ENCODE data around the genes SLC38A11, SCN3A, GALNT3 and PHOSPHO2.

- PRO-cap: no peak
Measured at GRCh38 chr2:164817423-164818154, 24.0 kb downstream of the COBLL1 start.

GRCh38 chr2:164839736-164840218 is 1.8 kb downstream of the COBLL1 start:
- PRO-cap: no peak

DNA sequence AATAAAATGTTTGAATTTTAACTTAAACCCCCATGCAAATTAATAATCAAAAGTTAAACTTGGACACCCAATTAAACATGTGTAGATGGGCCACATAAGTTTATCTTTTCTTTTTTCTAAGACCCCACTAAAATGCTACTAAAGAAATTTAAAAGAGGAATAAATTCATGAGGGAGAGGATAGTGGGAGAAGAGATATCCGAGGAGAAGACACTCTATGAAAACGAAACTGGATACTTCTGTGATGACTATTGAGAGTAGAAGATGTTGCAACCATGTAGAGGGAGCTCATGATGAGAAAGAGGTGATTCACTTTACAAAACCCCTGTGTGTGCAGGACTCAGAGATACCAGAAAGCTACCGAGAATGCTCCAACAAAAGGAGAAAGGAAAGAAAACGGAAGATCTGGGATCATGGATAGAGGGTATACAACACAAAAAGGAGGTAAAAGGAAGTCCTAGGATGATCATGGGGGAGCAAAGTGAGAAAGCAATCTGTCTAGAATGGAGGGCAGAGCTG is 34.9 kb downstream of the SLC38A11 start:
- PRO-cap: no peak

DNA sequence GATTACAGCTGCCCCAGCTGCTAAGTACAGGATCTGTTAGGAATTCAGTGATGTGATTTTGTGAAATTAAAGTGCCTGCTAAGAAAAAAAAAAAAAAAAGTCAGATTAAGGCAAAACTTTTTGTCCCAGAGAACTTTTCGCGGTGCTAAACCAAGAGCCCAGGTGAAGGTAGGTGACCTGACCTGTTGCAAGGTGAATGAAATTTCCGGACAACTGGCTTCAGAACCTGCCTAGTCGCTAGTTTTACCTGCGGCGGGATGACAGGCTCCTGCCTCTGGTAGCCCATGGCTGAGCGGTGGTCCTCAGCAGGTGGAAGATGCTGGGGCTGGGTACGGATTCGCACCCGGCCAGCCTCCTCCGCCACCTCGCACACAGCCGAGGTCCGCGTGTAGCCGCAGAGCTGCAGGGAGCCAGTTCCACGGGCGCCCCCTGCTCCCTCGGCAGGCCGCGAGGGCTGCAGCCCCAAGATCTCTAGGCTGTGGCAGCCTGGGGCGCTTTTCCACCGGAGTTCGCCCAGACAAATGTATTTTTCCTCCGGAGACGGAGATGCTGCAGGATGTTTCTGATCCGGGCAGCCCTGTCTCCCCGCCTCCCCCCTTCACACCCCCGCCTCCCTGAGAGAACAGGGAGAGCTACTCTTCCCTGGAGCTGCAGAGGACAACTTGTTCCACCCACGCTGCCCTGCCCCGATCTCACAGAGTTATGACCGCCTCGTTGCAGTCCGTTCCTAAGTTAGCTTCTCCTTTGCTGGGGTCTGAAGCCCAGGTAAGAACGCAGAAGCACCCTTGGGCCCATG is at the start of gene SLC38A11:
Gene SLC38A11, minus strand, starts transcription at position 564 of the 796 bp plus-strand sequence.
- PRO-cap: no peak

DNA sequence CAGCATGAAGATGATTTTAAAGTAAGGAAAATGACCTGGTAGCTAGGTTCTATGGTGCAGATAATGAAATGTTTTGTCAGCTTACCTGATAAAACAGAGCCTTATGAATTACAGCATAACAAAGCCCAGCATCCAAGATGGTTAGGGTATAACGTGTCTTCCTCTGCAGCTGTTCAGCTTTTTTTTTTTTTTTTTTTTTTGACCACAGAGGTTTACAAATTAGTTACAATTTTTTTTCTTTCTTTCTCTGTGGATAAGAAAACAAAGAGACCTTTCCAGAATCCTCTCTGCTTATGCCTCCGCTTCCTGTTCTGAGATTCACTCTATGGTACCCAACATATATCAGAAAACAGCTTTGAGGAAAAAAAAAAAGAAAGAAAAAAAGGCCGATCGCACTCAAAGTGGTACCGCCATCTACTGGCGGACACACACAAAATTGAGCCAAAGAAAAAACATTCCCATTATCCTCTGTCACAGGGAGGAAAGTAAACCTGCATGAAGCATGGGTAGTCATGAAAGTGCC is at the start of gene SCN3A:
Gene SCN3A, minus strand, starts transcription at position 313 of the 523 bp plus-strand sequence.
- PRO-cap: no peak

DNA sequence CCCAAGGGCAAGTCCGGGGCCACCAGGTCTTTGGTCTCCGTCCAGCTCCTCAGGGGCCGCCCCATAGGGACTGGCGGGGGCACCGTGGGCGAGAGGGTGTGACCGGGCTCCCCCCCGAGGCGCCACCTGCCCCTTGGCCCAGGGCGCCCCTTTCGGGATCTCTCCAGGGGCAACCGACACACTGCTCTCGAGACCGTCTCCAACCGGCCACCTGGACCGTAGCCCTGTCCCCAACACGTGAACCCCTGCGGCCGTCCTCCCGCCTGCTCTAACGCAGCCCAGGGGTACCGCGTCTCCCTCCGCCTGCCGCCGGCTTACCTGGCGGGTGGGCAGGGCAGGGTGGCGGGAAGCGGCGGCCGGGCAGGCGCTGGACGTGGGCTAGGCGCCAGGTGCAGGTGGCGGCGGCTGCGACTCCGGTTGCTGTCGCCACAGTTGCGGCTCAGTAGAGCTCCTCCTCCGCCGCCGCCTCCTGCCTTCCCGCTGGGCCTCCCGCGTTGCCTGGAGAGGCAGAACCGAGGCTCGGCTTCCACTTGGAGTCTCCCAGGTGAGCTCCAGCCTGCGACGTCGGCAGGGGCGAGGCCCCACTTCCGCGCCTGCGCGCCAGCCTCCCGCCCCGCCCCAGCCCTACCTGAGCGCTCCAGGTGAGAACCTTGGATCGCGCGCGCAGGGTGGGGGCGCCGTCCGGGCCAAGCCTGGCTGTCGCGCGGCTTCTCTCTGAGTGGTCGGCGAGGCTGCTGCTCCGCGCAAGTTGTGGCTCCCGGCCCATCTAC is at the start of gene GALNT3:
Gene GALNT3, minus strand, starts transcription at position 551 of the 770 bp plus-strand sequence.
- PRO-cap: bidirectional peak, plus-strand start at position 666 of the sequence, minus-strand start at position 540 of the sequence

GRCh38 chr2:166149057-166149395 is 21.2 kb upstream of the SCN1A start:
- PRO-cap: no peak

DNA sequence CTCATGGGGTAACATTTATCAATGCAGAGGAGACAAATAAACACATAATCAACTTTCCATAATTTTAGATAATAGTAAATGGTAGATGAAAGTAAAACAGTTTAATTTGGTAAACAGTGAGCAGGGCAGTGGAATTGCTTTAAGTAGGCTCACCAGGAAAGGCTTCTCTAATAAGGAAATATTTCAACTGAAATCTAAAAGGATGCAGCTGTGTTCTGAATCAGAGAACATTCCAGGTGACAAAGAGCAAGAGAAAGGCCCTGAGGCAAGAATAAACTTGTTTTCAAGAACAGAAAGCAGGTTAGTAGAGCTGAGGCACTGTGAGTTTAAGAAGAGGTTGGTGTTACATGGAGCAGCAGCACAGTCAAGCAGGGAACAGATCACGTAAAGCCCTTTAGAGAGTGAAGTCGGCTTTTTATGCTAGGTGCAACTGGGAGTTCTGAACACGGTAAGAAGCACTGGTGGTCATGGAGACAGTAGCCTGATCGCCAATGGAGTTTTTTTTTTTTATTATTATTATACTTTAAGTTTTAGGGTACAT is 57.0 kb upstream of the SCN1A start:
- PRO-cap: no peak

DNA sequence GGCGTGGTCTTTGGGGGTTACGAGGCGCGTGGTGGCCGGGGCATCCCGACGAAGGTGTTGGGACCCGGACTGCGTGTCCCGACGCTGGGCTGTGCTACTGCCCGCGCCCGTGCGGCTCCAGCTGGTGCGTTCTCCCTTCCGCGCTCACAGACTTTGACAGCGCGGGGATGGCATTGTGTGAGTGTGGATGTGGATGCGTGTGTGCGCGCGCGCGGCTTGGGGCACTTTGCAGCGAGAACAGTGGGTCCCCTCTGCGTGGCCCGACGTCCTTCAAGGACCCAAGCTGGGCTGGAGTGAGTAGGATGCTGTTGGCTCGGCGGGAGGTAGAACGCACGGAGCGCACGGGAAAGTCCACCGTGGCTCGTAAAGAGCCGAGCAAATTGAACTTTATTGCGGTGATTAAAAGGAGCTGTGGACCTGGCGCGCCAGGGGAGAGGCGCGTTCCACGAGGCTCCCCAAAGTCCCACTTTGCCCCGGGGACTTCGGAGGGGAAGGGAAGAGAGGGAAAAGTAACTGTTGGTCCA is 640 bp downstream of the B3GALT1 start:
- PRO-cap: no peak

DNA sequence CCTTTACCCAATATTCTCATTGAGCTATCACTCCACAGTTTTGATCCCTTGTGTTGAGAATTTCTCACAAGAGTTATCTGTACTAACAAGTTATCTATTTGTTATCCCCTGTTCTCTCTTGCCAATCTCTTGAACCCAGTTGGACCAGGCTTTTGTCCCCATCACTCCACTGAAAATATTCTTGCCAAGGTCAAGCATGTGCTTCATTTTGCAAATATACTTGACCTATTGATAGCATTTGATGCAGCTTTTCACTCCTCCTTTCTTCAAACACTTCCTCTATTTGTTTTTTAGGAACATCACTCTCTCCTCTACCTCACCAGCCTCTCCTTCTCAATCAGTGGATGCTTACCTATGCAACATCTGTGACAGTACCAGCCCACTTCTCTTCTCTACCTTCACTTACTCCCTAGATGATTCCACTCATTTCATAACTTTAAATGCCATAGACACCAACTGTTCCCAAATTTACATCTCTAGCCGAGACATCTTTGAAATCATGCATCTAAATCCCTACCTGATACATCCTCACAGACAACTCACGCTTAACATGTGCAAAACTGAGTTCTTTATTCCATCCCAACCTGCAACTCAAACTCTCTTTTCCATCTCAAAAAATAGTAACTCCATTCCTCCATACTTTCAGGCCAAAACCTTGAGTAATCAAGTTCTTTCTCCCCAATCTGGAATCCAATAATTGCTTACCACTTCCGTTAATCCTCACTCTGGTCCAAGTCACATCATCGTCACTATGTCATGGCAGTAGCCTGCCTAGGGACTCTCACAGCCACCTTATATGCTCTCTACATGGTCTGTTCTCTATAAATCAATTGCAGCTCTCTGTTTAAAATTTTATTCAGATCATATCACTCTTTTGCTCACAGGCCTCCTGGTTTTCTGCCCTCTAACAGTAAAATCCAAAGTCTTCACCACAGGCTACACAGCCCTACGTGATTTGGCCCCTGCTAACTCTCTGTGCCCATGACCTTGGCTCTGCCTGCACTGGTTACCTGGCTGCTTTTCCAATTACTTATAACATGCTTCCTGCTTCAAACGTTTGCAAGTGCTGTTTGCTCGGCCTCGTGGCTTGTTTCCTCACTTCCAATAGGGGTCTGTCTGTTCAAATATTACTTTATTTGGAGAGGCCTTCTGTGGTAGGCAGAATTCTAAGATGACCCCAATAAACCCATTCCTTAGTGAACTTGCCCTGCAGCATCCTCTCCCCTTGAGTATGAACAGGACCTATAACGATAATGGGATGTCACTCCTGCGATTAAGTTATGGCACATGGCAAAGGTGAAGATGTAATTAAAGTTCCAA is 188.9 kb downstream of the STK39 start:
- PRO-cap: no peak

- PRO-cap: no peak
Measured at GRCh38 chr2:168112340-168113304, 134.8 kb downstream of the STK39 start.

DNA sequence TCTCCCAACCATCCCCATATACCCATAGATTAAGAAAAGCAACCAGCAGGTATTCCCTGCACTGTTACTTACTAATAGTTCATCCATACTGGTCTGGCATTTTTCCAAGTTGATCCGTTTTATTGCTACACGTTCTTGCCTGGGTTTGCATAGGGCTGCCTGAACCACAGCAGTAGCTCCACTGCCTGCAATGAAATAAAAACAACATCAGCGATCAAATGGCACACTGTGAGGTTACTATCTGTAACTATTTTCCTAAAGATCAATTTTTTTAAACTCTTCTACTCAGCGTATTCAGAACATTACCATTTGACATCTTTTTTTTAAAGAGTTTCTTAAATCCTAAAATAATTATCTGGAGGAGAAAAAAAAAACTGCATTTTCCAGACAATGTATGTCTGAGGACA is 65.5 kb downstream of the STK39 start:
- PRO-cap: no peak

GRCh38 chr2:168802903-168803764 is 697 bp downstream of the NOSTRIN start:
- PRO-cap: unidirectional peak, minus-strand start at chr2:168803173

DNA sequence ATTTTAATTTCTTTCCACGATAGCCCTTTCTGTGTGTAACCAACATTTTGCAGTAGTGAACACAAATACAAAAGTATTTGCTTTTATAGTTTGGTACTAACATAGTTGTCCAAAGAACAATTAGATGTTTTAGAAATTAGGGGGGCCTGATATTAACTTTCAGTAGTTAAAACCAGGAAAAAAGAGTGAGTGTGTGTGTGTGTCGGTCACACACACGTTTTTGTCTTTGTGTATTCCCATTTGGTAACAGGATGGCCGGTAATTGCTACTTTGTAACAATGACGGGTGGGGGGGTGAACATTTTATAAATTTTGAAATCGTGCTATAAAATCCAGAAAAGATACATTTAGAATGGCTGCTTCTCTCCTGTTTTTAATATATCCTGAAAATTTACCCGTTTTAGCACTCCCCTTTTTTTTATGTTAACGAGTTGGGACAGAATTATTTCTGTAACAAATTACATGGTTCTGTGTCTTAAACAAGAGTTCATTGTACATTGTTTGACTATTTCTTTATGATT is 1.6 kb downstream of the PPIG start:
- PRO-cap: no peak

- PRO-cap: bidirectional peak, plus-strand start at chr2:169694517, minus-strand start at chr2:169694350; bidirectional peak, plus-strand start at chr2:169694772, minus-strand start at chr2:169694792
Measured at GRCh38 chr2:169694088-169694958, at the start of gene PHOSPHO2. PHOSPHO2 (plus strand) TSS chr2:169694469.

GRCh38 chr2:169711676-169711957 is 17.3 kb downstream of the PHOSPHO2 start:
- PRO-cap: no peak

DNA sequence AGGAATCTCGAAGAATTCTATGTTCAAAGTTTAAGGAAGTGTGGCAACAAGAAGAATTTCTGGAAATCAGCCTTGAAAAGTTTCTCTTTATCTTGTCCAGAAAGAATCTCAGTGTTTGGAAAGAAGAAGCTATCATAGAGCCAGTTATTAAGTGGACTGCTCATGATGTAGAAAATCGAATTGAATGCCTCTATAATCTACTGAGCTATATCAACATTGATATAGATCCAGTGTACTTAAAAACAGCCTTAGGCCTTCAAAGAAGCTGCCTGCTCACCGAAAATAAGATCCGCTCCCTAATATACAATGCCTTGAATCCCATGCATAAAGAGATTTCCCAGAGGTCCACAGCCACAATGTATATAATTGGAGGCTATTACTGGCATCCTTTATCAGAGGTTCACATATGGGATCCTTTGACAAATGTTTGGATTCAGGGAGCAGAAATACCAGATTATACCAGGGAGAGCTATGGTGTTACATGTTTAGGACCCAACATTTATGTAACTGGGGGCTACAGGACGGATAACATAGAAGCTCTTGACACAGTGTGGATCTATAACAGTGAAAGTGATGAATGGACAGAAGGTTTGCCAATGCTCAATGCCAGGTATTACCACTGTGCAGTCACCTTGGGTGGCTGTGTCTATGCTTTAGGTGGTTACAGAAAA is 2.0 kb downstream of the KLHL23 start:
- PRO-cap: no peak

DNA sequence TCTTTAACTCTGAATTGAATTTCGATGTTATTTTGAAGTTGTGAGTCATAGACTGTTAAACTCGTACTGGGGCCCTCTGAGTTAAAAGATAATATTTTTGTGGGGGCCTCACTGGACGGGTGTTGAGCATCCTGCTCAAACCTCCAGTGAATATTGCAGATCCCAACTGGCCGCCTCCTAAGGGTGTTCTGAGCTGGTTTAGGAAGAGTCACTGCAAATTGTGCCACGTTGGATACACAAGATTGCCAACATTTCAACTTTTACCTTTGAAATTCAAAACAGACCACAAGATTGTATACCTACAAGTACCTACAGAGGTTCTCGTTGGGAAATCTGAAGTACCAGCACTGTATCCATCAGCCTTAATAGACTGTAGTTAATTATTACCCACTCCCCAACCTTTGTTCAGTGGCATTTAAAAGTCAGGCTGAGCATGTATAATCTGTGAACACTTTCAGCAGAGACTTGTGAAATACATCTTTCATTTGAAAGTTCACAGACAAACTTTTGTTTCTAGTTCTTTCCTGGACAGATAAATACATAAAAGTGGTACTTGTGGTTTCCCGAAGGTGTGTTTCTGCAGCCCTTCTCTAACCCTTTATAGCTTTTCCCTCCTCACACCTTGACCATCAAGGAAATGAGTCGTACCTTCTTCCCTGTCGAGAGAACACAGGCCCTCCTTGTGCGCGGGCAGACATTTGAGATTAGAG is 27.9 kb downstream of the KLHL23 start:
- PRO-cap: no peak

- PRO-cap: no peak
Measured at GRCh38 chr2:170409017-170409550, 231.1 kb downstream of the MYO3B start.

GRCh38 chr2:170817340-170817821 is 694 bp downstream of the GAD1 start:
- PRO-cap: no peak